Neutrophil (primary cell): ENCODE measurements around the gene ENHO.

- PRO-cap, result no peak
Measured at GRCh38 chr9:33140799-33141252, 26.3 kb downstream of the B4GALT1 start.

GRCh38 chr9:33150698-33151630, 16.2 kb downstream of the B4GALT1 start:
- PRO-cap, result no peak

GRCh38 chr9:33198070-33198604, 31.0 kb upstream of the B4GALT1 start:
- PRO-cap, result no peak

DNA sequence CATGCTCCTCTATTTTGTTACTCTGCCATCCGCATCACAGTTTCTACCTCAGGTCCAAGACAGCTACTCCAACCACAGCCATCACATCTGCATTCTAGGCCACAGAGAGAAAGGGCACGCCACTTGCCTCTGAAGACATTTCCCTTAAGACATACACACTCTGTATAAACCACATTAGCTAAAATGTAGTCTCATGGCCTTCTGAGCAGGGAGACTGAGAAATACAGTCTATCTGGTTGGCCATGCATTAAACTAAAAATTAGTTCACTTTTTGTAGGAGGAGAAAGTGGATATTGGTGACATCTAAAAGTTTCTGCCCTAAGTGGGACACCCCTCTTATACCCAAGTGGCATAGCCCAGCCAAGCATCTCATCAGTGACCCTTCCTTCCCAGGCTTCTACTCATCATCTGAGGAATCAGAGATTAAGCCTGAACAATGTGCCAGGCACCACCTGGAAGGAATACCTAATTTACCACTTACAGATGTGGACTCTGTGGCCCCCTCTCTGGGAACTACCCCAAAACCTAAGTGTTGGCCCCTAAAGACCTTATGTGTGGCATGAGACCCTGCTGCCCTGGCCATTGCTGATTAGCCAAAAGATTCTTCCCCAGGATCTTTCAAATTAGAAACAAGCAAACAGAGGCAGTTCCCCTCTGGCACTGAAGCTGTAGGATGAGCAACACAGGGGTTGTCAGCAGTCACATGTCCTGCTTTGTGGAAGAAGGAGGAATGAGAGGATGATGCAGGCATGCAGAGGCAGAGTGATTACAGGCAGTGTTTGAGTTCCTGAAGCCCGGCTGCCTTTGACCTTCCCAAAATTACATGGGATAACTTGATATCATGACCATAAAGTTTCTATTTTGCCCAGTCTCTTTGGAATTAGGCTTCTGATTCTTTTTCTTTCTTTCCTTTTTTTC, 10.4 kb downstream of the SPINK4 start:
- PRO-cap, result no peak

- PRO-cap, result no peak
Measured at GRCh38 chr9:33253378-33253988, 11.0 kb downstream of the BAG1 start.

GRCh38 chr9:33290773-33291428, 585 bp downstream of the NFX1 start:
- PRO-cap, result no peak

DNA sequence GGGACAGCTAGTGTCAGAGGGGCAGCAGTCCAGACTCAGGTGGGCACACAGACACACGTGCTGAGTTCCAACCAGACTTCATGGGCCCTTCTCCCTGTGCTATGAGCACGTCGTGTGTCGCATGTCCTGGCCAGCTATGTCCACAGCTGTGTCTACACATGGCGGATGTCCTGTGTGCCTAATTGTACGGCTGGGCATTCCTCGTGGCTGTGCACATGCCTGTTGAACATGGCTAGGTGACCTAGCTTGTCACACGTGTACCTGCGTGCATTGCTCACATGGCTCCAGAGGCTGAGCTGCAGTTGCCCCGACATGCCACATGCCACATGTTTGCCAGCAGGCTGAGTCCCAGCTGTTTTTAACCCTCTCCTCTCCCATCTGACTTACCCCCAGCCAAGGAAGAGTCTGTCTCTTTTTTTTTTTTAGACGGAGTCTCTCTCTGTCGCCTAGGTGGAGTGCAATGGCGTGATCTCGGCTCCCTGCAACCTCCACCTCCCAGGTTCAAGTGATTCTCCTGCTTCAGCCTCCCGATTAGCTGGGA, 797 bp upstream of the AQP3 start:
- PRO-cap, result no peak

DNA sequence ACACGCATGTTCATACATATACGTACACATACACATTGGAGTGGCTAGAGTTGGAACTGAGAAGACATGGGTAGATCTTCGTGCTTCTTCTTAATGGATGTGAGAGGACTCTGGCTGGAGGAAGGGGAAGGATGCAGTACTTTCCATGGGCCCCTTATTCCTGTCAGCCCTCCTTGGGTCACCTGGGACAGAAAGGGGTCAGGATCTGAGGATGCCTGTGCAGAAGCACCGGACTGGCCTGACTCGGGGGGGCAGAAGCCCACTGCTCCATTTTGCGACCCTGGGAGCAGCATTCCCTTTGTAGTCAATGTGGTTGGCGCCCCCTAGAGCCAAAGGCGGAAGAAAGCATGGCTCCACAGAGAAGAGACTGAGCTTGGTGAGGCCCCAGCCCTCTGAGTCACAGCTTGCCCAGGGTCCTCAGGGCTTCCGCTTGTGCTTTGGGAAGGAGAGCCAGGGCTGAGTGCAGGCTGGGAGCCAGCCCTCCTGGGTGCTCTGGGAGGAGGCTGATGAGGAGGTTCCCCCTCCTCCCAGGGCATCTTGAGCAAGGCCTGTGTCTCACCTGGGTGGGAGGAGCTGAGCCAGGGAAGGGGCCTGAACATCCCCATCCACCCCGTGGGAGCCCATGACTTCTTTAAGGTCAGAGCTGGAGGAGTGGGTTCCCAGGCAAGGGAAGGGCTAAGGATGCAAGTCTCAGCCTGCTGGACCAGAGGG, 5.4 kb upstream of the AQP3 start:
- PRO-cap, result no peak

- PRO-cap, result no peak
Measured at GRCh38 chr9:33624041-33625015, 100.3 kb downstream of the ANKRD18B start.

DNA sequence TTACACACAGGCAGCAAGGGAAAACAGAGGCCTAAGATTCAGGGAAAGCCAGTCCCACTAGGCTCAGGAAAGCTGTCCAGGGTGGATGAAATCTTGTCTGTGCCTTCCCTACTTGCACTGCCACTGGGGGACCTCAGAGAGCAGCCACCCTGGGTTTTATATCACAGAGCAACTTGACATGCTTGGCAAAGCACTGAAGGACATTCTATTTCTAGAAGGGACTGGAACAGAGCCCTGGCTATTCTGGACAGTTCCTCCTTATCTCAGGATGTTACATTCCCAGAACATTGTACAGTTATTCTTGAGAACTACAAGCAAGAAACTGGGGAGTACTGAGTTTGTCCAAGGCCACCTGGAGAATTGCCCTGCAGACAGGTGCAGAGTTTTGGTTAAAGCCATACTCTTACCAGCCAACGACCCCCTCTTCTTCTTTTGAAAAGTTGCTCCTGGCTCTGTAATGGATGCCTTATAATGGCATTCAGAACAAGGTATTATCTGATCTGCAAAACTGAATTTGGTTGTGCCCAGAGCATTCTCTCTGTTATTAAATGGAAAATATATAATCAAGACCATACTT, 7.4 kb upstream of the PRSS3 start:
- PRO-cap, result no peak

GRCh38 chr9:33916884-33917368, 100.0 kb downstream of the UBE2R2 start:
- PRO-cap, result no peak

DNA sequence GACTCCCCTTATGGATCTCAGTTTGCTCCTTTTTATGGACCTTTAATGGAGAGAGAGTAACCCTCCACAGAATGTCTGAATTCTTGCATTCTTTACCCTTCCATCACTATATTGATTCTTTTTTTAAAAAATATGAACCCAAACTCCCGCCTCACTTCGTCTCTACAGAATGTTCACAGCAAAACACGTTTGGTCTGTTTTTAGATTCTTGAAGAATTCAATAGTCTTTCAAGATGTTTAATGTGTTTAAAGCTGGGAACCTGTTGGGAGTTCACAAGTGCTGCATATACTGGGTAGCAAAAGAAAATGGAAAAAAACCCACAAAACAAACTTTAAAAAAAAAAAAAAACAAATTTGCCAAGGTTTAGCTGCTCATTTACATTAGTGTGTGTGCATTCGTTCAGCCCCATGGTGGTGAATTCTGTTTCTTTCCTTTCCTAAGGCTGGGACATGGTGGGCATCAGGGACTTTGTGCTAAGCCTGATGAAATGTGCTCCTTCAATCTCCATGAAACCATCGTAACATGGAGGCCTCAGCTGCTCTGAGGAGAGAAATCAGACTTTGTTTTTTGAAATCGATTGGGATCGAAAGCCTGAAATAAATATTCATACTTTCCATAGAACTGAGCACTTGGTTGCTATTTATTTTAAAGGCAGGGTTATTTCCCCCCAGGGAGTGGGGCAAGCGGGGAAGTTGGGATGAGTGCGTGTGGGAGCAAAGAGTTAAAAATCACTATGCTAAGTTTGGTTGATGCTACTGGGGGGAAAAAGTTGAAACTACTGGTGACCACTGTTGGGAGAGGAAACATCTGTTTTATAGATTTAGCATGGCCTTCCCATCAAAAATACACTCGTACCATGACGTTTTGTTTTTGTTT, 100.6 kb downstream of the UBE2R2 start:
- PRO-cap, result no peak

DNA sequence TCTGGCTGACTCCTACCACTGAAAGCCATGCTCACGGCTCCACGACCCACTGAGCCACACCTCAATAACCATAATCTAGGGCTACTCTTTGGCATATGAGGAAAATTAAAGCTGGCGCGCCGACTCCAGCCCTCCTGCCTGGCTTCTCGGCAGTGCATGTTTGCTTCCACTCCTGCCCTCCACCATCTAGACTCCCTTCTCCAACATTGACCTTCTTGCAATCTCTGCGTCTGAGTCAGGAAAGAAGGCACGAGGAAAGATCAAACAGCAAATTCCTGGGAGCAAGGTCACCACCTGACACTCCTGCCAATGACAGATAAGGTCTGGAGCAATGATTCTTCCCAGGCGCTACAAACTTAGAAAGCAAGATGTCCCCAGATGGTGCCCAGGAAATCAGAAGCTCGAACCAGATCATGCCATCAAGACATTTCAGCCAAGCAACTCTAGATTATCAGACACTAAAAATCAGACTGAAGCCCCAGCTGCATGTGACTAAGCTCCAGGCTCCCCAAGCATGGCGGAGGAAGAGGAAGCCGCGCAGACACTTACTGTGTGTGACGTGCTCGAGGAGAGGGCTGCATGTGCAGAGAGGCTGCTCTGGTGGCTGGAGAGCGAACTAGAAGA, 115.2 kb downstream of the UBE2R2 start:
- PRO-cap, result no peak

- PRO-cap, result no peak
Measured at GRCh38 chr9:33996089-33996672, 52.5 kb downstream of the UBAP2 start.

DNA sequence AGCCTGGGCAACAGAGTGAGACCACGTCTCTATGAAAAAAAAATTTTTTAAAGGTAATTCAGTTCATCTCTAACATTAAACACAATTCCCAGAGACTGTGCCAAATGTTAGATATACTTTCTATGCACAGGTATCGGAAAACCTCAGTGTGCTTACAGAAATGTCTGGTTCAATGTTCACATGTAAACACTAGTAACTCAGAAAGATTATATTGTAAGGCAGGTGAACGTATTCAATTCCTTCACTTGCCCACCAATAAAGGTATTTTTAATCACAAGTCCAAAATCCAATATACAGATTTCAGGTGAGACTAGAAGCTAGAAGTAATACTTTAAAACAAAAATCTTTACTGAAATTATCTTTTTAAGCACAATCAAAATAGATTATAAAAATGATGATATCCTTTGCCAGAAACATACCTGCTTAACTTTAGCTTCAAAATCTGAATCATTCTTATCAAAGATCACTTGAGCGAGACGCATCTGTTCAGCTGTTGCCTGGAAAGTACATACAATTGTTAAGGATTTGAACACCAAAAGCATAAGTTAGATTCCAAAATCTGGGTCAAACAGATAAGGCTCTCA, 50.2 kb downstream of the UBAP2 start:
- PRO-cap, result no peak

GRCh38 chr9:34086959-34087507, 38.3 kb upstream of the UBAP2 start:
- PRO-cap, result no peak

- PRO-cap, result no peak
Measured at GRCh38 chr9:34216930-34217486, 38.2 kb downstream of the UBAP1 start.

GRCh38 chr9:34380569-34381266, 4.0 kb upstream of the MYORG start:
- PRO-cap, result no peak

- PRO-cap, result no peak
Measured at GRCh38 chr9:34456958-34458018, 1.1 kb downstream of the FAM219A start.

GRCh38 chr9:34522675-34523580, at the start of gene ENHO:
ENHO (minus strand) TSS chr9:34522990.
- PRO-cap, result no peak